ENCODE measurements around a stretch of chr11.

DNA sequence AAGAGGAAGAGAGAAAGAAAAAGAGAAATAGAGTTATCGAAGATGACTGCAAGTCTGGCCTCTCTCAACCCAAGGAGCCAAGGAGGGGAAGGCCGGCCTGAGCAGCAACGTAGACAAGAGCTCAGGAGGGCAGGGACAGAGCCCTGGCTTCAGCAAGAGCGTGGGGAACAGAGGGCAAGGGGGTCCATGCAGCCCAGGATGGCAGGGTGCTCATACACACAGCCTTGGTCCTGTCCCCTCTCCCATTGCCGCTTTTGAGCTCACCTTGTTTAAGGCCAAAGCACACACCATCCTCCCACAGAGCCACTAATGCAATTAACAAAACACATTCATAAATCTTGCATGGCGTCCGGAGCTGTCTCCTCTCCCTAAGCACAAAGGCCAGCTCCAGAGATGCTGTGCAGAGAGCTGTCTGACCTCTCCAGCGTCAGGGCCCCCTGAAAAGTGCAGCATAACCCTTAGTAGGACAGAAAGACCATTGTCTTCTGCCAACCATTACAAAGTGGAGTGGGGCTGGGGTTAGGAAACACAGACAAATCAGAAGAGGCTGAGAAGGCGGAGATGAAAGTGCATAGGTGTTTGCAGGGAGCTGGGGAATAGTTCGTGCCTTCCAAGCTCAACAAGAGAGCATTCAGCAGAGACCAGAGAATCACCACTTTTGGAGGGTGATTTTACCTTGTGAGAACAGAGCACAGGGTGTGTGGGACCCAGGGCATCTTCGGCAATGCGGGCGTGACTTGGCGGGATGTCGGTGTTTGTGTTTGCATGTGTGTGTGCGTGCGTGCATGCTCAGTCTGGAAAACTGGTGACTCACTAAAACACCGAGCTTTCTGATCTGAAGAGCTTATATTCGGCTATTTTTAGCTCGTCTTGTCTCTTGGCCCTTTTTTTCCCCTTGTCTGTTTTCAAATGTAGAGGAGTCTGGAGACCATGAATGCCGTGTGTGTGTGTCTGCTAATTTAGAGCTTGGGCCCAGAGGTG is 28.2 kb upstream of the JAM3 start:
- RRBS, result no CpG with 5 or more reads among the region's 21 CpGs

GRCh38 chr11:134142551-134142925 is 73.7 kb downstream of the JAM3 start:
- RRBS, result no CpG with 5 or more reads among the region's 5 CpGs

GRCh38 chr11:134275088-134275898 is 886 bp upstream of the GLB1L3 start:
- RRBS, result 0% methylated on average over 3 of the region's 27 CpGs

DNA sequence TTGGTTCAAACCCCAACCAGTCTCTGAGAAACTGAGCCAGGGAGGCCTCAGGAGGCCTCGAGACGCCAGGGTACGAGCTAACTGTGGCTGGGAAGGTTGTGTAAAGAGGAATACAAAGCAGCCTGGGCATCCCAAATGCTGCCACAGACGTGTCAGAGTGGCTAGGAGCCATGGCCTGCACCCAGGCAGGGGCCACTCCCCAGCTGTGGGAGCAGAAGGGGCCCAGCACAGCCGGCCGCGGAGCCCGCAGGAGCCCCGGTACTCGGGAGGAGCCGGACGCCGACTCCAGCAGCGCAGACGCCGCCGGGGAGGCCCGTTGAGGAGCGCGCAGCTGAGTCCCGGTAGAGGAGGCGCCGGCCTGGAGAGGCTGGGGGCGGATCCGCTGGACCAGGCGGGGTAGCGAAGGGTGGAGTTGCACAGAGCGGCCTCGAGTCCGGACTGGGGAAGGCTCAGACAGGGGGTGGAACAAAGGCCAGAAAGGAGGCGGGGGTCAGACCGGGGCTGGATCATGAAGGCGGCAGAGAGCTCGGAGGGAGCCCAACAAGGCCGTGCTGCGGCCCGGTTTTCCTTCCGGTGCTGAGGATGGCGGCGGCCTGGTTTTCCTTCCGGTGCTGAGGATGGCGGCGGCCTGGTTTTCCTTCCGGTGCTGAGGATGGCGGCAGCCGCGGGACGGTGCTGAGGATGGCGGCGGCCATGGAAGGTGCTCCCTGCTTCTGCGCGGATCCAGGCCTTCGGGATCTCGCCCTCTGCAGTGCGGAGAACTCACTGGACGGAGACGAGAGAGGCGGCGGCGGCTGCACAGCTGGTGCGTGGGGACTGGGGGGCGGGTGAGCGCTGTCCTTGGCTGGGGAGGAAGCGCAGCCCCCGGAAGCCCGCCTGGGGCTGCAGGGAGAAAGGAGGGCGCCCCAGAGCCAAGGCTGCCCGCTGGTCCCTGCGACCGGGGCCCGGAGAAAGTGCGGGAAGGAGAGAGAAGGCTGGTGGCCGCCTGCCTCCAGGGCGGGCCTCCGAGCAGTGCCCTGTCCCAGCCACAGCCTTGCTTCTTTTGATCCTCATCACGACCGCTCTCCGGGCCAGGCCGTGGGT is 350.2 kb upstream of the B3GAT1 start:
- RRBS, result 29% methylated on average over 29 of the region's 79 CpGs

Measured in hTERT-HM (cell line).